Iris pigment epithelial cell (primary cell): ENCODE results near the gene MGAT4C.

GRCh38 chr12:79690136-79690830 is 481 bp downstream of the PAWR start:
- RRBS = 2% methylated on average over 46 of the region's 68 CpGs

GRCh38 chr12:79691640-79691750 is 731 bp upstream of the PAWR start:
- RRBS = no CpG with 5 or more reads among the region's 4 CpGs

GRCh38 chr12:79691751-79692347 is 1.1 kb upstream of the PAWR start:
- RRBS = no CpG with 5 or more reads among the region's 7 CpGs

DNA sequence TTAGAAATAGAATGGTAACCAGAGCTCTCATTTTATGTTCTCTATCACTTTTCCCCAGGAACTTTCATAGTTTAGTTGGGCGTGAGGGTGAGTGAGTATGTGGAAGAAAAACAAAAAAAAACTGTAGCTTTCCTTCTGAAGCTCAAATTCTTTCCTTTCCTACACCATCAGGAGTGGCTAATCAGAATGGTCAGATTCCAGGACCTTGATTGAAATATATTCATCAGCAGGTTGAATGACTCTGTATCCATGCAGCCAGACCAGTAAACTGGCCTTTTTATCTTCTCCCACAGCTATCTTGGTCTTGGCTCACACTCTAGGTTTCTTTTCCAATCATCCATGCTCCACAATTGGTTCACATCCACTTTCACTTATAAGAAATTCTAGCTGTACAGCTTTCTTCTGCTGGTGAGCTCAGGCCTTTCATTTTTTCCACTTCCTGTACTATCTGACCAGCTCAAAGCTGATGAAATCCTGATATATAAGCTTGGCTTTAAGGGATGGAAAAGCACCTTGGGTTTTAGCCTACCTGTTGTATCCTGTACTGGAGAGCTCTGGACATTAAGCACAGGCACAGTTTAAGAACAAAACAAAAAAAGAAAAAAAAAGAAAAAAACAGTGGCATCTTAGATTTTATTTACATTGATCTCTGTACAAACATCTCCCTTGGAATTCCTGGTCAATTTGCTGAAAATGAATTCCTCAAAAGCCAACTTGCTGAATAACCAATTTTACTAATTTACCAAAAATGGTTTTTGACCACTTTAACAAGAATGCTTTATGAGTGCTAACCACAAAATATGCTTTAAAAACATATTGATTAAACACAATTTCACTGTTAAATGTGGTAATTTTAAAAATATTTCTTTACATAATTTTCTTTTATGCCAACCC is 91.5 kb upstream of the PAWR start:
- RRBS = no CpG with 5 or more reads among the region's 1 CpG

- RRBS = no CpG with 5 or more reads among the region's 2 CpGs
Measured at GRCh38 chr12:79936709-79937217, 1.9 kb upstream of the PPP1R12A start.

GRCh38 chr12:80477880-80478204 is 33.8 kb downstream of the PTPRQ start:
- RRBS = no CpG with 5 or more reads among the region's 8 CpGs

GRCh38 chr12:80829793-80830357 is 107.9 kb downstream of the LIN7A start:
- RRBS = no CpG with 5 or more reads among the region's 2 CpGs

- RRBS = no CpG with 5 or more reads among the region's 7 CpGs
Measured at GRCh38 chr12:80878353-80878750, 59.4 kb downstream of the LIN7A start.

- RRBS = 2% methylated on average over 18 of the region's 81 CpGs
Measured at GRCh38 chr12:80936130-80937412, 1.2 kb downstream of the LIN7A start.

DNA sequence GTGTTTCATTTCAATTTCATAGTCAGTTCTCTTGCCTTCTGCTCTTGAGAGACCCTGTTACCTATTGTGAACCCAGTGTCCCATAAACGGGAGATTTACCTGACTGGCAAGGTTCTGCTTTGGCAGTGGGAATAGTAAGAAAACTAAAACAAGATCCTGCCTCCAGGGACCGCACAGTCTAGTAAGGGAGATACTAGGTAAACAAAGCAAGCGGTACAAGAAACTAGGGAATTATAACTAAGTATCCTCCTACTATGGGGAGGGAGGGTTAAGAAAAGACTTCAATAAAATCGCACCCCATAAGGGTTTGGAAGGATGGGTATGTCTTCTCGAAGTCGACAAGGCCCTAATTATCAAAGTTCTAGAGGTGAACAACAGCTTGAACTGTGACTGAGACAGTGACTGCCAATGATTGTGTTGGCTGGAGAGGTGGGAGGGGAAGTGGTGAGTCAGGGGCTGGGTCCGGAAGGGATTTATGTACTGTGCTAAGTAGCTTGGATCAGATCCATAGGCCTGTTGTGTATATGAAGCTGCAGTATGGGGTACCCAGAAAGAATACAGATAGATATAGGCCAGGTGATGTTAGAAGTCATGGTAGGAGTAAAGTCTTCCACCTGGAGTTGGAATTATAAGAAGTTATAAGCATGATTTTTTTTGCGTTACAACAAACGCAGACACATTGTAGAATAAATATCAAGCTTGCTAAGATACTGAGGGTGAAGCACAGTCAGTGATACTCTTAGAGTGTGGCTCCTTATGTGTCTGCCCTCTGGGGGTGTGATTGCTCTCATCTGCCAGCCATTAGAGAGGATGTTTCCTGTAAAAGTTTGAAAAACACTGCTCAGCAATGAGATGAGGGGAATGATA is 923 bp downstream of the ACSS3 start:
- RRBS = no CpG with 5 or more reads among the region's 9 CpGs

DNA sequence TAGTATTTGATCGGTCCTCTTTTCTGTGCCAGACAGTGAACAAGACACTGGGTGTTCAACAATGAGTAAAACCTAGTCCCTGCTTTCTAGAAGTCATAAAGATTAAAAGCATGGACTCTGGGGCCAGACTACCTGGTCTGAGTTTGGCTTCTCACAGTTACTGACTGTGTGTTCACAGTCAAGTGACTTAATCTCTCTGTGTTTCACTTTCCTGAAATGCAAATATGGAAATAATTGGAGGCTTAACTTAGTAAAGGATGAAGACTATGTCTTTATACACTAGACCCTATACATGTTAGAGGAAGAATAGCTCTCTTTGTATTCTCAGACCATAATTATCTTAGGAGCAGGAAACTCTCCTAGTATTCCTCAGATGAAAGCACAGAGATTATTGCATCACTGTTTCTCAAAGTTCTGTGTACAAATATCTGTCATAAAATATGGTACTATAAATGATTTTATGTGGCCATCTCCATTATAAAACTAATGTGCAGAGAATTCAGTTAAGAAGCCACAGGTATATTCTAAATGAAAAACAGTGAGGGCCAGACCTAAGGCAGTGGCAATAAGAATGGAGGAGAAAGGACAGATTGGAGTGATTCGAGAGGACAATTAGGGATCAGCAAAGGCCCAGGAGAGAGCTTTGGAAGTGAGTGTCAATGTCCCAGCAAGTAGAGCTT is 1.9 kb downstream of the ACSS3 start:
- RRBS = no CpG with 5 or more reads among the region's 2 CpGs

DNA sequence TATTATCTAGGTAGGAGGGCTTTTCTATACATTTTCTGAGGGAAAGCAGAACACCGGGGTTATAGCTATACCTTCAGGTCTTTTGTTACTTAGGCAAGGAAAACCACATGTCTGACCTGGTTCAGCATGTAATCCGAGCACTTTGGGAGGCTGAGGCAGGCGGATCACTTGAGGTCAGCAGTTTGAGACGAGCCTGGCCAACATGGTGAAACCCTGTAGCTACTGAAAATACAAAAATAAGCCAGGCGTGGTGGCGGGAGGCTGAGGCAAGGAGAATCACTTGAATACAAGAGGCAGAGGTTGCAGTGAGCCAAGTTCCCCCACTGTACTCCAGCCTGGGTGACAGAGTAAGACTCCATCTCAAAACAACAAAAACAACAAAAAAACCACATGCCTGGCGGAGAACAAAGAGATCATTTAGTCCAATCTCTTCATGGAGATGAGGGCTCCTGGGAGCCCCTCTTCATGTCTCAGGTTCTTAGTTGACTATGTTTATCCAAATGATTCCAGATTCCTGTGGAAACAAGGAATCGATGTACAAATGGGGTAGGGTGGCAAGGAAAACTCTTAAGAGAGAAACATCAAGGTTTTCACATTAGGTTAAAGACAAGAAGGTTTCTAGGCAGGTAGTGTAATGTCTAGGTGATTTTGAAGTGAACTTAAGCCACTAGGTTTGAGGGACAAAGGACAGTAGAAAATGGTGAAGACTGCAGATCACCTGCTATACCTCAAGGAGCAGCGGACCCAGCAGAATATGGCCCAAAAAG is 177.7 kb downstream of the ACSS3 start:
- RRBS = no CpG with 5 or more reads among the region's 9 CpGs

GRCh38 chr12:82659899-82660246 is 26.8 kb upstream of the TMTC2 start:
- RRBS = no CpG with 5 or more reads among the region's 1 CpG

- RRBS = no CpG with 5 or more reads among the region's 4 CpGs
Measured at GRCh38 chr12:82813908-82814641, 127.4 kb downstream of the TMTC2 start.

- RRBS = no CpG with 5 or more reads among the region's 4 CpGs
Measured at GRCh38 chr12:82974666-82975030, 287.9 kb downstream of the TMTC2 start.

- RRBS = no CpG with 5 or more reads among the region's 13 CpGs
Measured at GRCh38 chr12:84689479-84690240, 222.9 kb downstream of the SLC6A15 start.

GRCh38 chr12:84986200-84986520 is 49.9 kb downstream of the TSPAN19 start:
- RRBS = no CpG with 5 or more reads among the region's 2 CpGs

GRCh38 chr12:85278366-85278697 is 1.7 kb upstream of the ALX1 start:
- RRBS = 55% methylated on average over 11 of the region's 19 CpGs

DNA sequence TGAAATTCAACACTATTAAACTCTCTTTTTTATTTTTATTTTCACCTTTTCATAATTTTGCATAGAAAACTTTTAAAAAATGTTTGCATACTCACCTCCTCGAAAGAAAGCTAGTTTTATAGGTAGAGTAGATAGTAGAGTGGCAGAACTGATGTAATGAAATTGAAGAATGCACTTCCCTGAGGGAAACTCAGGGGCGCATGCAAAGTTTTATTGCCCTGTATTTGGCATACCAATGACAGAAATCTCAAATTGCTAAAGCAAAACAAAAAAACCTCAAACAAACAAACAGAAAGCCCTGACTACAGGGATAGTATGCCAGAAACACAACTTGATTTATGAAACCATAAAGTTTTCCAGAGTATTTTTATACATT is 1.9 kb downstream of the RASSF9 start:
- RRBS = no CpG with 5 or more reads among the region's 2 CpGs

DNA sequence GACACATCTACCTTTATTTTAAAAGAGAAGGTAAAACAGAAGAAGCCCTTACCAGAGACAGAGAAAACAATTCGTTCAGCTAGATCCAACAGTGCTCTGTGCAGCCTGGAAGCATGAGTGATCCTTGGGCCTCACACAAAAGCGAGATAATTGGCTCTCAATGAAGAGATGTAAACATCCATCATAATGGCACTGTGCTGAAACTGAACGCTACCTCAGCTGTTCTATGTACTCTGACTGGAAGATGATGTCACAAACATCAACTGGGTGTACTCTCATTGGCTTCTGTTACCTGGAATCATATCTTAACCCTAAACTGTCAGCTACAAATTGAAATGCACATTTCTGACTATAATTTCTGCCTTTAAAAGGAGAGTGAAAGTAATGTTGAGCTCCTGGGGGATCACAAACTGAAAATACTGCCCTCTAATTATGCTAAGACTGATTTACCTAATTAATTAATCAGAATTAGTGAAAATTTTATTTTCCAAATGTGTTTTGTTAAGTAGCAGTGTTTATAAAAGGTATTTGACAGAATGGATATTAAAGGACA is at the start of gene MGAT4C:
Gene MGAT4C (minus strand): TSS at position 205 of the 553 bp plus-strand sequence.
- RRBS = no CpG with 5 or more reads among the region's 3 CpGs